Thyroid gland (tissue), 7 donors: Measurements from ENCODE around the genes EBLN1 and COMMD3.

DNA sequence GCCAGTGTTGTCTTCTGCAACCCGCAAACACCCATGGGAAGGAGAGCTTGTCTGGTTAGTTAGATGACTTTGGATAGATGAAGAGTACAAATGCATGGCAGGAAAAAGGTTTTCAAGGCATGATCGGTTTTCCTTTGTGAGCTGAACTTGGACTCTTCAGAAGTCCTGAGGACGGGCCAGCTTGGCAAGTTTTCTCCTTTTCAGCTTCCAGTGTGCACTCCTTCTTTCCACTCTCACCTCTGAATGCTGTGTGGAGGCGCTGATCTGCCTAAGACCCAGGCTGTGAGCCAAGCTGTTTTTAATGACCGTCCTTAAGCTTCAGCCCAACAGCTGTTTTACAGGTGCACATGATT is 114.8 kb downstream of the PLXDC2 start:
- PRO-cap, 2 experiments, result peak in 2 of 2 experiments; most common minus-strand start position 241 of the sequence (in 2)
- RAMPAGE, long total RNA, 5 experiments, result no peak in any of the 5 experiments

DNA sequence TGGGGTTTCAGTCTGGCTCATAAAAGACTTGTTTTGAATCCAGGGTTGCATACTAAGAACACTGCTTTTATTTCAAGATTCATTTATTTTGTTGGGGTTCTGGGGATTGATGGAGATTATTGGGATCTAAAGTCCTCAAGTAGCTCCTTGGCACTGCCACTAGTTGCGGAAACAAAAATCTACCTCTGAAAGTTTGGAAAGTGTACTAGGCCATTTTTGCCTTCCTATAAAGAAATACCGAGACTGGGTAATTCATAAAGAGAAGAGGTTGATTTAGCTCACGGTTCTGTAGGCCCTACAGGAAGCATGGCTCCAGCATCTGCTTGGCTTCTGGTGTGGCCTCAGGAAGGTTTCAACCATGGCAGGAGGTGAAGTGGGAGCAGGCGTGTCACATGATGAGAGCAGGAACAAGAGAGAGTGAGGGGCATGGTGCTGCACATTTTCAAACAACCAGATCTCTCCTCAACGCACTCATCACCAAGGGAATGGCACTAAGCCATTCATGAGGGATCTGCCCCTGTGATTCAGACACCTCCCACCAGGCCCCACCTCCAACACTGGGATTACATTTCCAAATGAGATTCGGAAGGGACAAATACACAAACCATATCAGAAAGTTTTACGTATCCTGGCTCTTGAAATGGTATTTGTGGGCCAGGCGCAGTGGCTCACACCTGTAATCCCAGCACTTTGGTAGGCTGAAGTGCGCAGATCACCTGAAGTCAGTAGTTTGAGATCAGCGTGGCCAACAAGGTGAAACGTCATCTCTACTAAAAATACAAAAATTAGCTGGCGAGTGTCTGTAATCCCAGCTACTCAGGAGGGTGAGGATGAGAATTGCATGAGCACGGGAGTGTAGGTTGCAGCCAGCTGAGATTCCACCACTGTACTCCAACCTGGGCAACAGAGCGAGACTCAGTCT is 189.3 kb downstream of the PLXDC2 start:
- PRO-cap, 2 experiments, result no peak in any of the 2 experiments
- RAMPAGE, long total RNA, 5 experiments, result no peak in any of the 5 experiments

- PRO-cap, 2 experiments, result no peak in any of the 2 experiments
- RAMPAGE, long total RNA, 5 experiments, result no peak in any of the 5 experiments
Measured at GRCh38 chr10:20091569-20091992, 275.3 kb downstream of the PLXDC2 start.

GRCh38 chr10:20114230-20114754 is 298.1 kb downstream of the PLXDC2 start:
- PRO-cap, 2 experiments, result no peak in any of the 2 experiments
- RAMPAGE, long total RNA, 5 experiments, result no peak in any of the 5 experiments

GRCh38 chr10:20161805-20162233 is 345.6 kb downstream of the PLXDC2 start:
- PRO-cap, 2 experiments, result no peak in any of the 2 experiments
- RAMPAGE, long total RNA, 5 experiments, result start-site peak on the plus strand in 1 of 5 experiments, at chr10:20161977-20161997 at its widest, 5 reads per replicate

DNA sequence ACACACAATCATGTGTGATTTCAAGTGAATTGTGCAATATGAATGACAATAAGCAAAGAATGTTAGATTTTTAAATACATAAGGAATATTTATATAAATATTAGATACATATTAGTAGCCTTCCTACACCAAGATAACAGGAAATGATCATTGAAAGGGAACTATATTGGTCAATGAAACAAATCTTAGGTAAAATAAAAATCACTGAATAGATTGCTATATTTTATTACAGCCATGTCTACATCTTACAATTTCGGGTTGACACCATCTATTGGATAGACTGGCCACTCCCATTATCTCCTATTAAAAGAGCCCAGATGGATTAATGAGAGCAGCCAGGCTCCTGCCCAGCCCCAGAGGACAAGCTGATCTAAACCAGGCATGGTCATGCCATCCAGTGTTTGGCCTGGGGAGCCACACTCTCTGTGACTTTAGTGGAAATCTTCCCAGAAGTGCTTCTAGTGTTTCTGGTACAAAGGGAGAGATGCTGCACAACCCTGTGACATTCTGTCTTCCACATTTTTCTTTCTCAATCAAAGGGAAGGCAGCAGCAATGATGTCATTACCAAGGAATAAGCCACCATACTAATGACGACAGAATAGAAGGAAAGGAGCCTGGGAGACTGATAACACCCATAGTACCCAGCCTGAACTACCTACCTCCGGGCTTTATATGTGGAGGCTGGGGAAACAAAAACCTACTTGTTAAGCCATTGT is 5.1 kb downstream of the NEBL start:
- PRO-cap, 2 experiments, result no peak in any of the 2 experiments
- RAMPAGE, long total RNA, 5 experiments, result no peak in any of the 5 experiments

DNA sequence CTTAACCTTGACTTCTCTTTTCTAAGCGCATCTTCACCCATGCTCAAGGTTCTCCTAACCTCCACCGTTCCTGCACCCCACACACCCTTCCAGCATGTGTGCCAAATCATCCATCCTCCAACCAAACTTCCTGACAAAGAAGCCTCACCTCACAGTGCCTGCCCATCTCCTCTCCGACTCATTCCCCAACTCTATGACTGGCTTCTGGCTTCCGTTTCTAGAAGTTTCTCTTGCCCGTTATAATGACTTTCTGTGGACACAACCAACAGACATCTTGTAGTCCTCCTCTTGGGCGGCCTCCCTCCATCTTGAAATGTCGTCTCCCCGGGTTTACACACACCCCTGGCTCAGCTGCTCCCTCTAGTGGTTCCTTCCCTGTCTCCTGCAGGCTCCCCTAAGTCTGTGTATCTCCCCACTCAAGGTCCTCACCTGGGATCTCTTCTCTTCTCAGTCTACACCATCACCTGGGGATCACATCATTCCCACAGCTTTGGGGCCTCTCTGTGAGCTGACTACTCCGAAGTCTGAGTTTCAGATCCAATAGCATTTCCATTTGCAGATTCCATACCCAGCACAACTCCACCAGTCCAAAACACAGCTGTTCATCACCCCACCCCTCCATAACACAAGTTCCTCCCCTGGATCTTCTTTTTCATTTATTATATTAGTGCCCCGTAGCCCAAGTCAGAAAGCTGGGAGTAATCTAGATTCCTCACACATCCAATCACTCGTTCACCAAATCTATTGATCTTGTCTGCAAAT is 123.5 kb upstream of the NEBL start:
- PRO-cap, 2 experiments, result no peak in any of the 2 experiments
- RAMPAGE, long total RNA, 5 experiments, result no peak in any of the 5 experiments

GRCh38 chr10:21336408-21336848 is 189.1 kb downstream of the SKIDA1 start:
- PRO-cap, 2 experiments, result no peak in any of the 2 experiments
- RAMPAGE, long total RNA, 5 experiments, result no peak in any of the 5 experiments

- PRO-cap, 2 experiments, result peak in 2 of 2 experiments; most common plus-strand start chr10:21516982 (in 1); most common minus-strand start chr10:21516918 (in 2)
- RAMPAGE, long total RNA, 5 experiments, result start-site peak on the minus strand in 2 of 5 experiments, at chr10:21517270-21517715 at its widest, 6 to 7 reads per replicate
Measured at GRCh38 chr10:21516775-21517586, 8.5 kb downstream of the SKIDA1 start.

DNA sequence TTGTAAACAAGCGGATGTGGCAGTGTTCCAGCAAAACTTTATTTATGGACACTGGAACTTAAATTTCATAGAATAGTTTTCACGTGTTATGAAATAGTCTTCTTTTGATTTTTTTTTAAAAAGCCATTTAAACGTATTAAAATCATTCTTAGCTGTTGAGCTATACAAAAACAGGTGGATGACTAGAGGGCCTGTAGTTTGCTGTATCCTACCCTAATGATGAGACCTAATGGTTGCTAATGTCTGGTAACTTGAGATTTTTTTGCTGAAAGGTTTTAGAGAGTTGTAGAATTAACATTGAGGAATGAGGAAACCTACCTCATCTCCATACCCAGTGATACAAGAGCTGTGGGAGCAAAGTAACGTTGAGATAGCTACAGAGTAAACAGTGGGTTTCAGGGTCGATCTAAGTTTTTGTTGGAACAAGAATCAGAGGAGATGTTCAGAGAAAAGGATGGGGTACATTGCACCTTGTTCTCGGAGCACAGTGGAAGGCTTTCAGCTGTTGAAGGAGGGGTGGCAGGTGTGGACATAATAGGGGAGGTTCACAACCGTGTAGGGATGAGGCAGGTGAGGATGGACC is 121.5 kb downstream of the MLLT10 start:
- PRO-cap, 2 experiments, result no peak in any of the 2 experiments
- RAMPAGE, long total RNA, 5 experiments, result no peak in any of the 5 experiments

GRCh38 chr10:21667045-21668139 is 133.4 kb downstream of the MLLT10 start:
- PRO-cap, 2 experiments, result no peak in any of the 2 experiments
- RAMPAGE, long total RNA, 5 experiments, result no peak in any of the 5 experiments

DNA sequence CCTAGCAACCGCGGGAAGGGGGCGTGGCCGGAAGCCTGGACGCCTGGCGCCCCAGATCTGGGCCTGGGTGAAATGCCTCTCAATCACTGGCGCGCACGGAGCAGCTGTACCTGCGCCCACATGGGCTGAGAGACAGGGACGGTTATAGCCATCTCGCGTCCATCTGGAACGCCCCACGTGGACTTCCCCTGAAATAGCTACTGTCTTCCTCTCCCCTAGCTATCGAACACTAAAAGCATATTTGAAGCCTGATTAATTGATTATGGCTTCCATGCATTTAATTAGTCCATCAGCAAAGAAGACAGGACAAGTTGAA is 219 bp upstream of the DNAJC1 start:
- PRO-cap, 2 experiments, result peak in 2 of 2 experiments; most common plus-strand start position 54 of the sequence (in 1)
- RAMPAGE, long total RNA, 5 experiments, result no peak in any of the 5 experiments

- PRO-cap, 2 experiments, result no peak in any of the 2 experiments
- RAMPAGE, long total RNA, 5 experiments, result no peak in any of the 5 experiments
Measured at GRCh38 chr10:22217875-22218100, at the start of gene EBLN1. Gene EBLN1, minus strand, starts transcription at chr10:22218015.

DNA sequence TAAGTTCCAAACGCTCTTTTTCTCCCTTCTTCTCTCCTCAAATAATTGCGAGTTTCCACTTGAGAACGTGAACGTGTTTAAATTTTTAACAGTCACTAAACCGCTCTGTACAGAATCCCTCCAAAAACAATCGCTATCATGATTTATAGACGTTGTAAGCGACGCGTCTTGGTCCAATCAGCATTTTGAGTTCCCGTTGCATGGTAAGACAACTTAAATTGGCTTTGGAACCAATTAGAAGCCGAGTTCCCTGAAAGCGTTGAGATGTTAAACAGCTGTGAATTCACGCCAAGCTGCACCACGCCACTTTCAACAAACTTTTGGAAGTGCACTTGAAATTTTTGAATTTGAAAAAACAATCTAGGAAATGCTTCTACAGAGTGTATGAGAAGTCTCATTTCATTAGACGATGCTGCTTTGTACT is 12.6 kb upstream of the EBLN1 start:
- PRO-cap, 2 experiments, result peak in 2 of 2 experiments; most common minus-strand start position 187 of the sequence (in 2)
- RAMPAGE, long total RNA, 5 experiments, result no peak in any of the 5 experiments

GRCh38 chr10:22315770-22316842 is at the start of gene COMMD3:
Gene COMMD3, plus strand, starts transcription at chr10:22316388.
- PRO-cap, 2 experiments, result peak in 2 of 2 experiments; most common plus-strand start chr10:22316452 (in 2); most common minus-strand start chr10:22316355 (in 2)
- RAMPAGE, long total RNA, 5 experiments, result start-site peak on the plus strand in 5 of 5 experiments, at chr10:22316380-22316429 at its widest, 90 to 721 reads per replicate

GRCh38 chr10:22334989-22335850 is 10.1 kb upstream of the SPAG6 start:
- PRO-cap, 2 experiments, result no peak in any of the 2 experiments
- RAMPAGE, long total RNA, 5 experiments, result no peak in any of the 5 experiments

GRCh38 chr10:22340739-22341562 is 4.3 kb upstream of the SPAG6 start:
- PRO-cap, 2 experiments, result peak in 2 of 2 experiments; most common plus-strand start chr10:22340801 (in 1); most common minus-strand start chr10:22341044 (in 2)
- RAMPAGE, long total RNA, 5 experiments, result no peak in any of the 5 experiments

GRCh38 chr10:22479405-22479831 is 134.1 kb downstream of the SPAG6 start:
- PRO-cap, 2 experiments, result no peak in any of the 2 experiments
- RAMPAGE, long total RNA, 5 experiments, result no peak in any of the 5 experiments

DNA sequence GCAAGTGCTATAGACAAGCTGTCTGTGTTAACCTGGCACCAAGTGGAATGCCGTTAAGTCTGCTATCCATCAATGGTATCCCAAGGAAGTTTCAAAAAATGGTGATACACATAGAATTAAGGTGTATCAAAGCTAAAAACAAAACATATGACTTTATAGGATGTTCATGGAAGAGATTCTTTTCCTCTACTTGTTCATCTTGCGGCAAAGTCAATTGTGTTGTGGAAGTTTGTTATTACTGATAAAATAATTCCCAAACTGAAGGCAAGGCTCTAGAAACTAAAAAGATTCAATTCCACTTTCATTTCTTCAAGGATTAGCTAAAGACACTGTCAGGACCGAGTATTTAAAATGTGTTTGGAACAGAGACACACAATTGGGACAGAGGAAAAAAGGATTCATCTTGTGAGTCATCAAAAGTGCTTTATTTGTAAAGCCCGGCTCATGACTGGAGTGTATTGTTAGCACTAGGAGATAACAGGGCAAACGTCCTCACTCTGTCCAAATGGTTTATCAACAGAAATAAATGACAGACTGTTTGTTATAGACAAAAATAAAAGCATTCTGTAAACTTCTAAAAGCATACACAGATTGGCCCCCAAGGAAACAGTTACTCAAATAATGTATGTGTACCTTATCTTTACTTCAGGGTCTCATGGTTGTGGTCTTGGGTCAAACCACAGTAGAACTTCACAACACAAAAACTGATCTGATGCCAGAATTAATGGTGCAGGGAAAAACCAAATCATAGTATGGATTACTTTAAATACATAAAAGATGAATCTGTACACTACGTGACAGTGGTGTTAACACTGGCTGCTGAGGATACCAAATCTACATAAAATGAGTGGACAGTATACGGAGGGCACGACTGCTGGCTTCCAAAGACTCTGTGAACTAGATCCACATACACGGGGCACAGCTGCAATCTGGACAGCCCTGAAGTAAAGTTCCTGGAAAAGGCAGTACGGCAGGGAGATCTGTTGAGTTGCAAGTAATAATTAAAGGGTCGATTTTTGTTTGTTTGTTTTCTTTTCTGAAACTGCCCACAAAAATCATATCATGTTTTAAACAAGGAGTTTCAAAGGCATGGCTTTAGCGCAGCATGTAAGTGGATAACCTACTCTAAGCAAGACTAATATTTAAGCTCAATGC is 179.4 kb downstream of the PIP4K2A start:
- PRO-cap, 2 experiments, result no peak in any of the 2 experiments
- RAMPAGE, long total RNA, 5 experiments, result no peak in any of the 5 experiments

DNA sequence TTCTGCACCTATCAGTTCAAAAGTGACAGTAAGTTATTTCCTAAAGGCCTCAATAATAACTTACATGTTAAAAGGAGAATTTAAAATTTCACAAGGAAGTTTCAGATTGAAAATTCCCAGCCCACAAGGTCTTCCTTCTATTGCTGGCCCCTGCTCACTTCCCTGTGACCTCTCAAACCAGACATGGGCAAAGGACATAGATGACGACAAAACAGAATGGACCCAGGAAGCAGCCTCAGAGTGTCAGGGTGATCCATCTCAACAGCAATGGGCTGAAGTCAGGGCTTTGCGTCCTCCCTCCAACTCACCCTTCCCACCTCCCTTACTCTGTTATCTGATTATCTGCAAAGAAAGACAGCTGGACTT is 116.0 kb downstream of the PIP4K2A start:
- PRO-cap, 2 experiments, result no peak in any of the 2 experiments
- RAMPAGE, long total RNA, 5 experiments, result no peak in any of the 5 experiments